SEM (cell line): Measurements from ENCODE around the genes PPBP, EPGN and SHROOM3.

DNA sequence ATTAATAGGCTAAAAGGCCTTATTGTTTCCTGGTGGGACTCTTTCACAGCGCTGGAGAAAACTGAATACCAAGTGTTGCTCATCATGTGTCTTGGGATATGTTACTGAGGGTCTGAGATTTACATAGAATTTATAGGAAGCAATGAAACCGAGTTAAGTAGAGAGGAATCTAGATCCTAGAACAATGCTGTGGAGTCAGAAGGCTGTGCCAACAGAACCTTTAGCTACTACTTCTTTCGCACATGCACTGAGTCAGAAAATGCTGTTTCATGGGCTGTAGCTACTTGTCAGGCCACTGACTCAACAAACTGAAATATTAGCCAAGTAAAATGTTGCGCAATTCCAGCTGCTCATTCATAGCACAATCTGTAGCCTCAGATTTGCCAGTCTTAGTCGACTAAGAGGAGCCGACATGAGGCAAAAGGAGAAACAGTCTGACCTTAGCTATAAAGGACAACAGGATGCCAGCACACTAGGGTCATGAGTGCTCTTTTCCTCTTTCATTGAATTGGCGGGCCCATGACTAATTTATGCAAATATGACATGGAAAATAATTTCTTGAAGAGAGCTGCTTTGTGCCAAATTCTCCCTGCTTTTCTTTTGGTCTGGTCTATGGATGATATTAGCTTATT lies 35.8 kb upstream of the CXCL8 start:
- PRO-cap, result no peak

GRCh38 chr4:73987922-73988566 lies at the start of gene PPBP:
Gene PPBP (minus strand): TSS chr4:73988190.
- PRO-cap, result no peak

GRCh38 chr4:74109894-74110578 lies 11.0 kb upstream of the CXCL2 start:
- PRO-cap, result no peak

GRCh38 chr4:74308097-74308930 lies at the start of gene EPGN:
Gene EPGN (plus strand): TSS chr4:74308470.
- PRO-cap, result no peak

DNA sequence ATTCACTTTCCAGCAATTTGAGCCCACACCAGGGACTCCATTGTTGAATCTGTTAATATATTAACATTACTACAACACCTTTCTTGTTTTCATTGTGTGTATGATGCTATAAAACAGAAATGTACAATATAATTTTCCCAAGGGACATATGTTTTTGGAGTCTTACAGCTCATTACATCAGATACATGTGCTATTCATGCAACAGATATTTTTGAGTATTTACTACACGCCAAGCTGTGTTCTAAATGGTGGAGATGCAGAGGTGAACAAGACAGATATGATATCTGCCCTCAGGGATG lies 87.3 kb downstream of the AREG start:
- PRO-cap, result no peak

- PRO-cap, result no peak
Observed at GRCh38 chr4:74624687-74625395, 169.5 kb downstream of the BTC start.

GRCh38 chr4:75126586-75127318 lies 193.8 kb downstream of the PARM1 start:
- PRO-cap, result no peak

DNA sequence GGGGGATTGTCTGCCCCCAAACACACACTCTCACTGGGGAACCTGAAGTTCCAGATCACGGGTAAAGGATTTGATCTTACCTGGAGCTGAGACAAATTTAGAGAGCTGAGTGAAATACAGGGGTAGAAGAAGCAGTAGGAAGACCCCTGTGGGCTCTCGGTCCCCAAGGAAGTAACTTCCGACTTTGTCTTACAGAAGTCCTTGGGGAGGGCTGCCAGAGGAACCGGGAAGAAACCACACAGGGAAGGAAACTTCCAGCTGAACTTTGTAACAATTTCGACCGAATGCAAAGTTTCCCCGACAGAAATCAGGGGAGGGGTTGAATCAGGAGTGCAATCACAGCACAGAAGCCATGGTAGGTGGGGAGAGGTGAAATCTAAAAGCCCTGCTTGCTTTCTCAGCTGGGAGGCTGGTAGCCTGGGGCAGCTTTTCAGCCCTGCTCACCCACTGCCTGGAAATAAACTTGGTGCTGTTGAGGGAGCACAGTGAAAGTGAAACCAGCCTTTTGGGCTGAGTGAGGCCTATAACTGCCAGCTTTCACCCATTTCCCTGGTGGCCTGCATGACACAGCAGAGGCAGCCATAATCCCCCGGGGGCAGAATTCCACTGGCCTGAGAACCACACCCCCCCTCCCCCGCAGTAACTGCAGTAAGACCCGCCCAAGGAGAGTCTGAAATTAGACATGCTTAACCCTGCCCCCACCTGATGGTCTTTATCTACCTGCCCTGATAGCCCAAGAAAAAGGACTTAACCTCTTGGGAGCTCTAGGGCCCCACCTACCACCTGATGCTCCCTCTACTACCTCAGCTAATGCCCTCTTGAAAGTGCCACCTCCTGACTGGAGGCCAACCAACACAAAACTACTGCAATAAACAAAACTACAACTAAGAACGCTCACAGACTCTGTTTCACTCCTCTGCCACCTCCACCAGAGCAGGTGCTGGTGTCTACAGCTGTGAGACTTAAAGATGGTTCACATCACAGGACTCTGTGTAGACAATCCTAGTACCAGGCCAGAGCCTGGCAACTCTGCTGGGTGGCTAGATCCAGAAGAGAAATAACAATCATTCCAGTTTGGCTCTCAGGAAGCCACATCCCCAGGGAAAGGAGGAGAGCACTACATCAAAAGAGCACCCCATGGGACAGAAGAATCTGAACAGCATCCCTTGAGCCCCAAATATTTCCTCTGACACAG lies 248.2 kb downstream of the PARM1 start:
- PRO-cap, result bidirectional peak, plus-strand start at position 639 of the sequence, minus-strand start at position 465 of the sequence

DNA sequence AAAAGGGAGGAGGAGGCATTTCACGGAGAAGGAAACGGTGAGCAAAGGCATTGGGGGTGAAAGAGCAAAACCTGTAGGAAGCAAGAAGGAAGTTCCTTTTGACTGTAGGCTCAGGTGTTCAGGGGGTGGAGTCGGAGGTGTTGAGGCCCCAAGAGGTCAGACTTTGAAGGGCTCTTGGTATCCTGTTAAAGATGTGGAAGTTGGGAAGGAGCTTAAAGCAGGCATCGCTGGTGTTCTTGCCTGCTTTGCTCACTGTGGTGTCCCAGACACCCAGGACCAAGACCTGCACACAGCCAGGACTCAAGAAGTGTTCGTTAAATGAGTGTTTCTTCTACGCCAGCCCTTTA lies 737 bp upstream of the SCARB2 start:
- PRO-cap, result no peak

DNA sequence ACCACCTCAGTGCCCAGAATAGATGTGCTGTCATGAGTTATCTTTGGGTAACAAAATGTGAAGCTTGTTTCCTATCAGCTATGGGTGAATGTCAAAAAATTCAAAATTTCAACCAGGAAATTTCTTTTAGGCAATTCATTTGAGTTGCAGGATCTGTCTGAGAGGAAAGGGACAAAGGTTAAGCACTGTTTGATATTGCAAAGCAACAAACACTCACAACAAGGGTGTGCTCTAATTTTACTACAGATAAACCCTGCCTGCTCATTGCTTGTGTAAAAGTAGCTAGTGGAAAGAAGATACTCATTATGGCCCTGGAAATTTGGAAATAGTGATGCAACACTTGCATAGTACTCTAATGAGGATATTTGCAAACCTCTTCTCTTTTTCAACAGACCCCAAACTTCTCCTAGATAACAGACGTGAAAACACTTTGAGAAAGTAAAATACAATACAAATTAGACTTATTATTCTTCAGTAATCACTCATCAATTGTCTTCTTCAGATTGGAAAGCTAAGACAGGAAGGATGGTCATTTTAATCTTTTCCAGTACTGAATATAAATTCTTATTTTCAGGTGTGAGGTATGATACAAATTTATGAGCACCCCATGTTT lies 27.1 kb downstream of the FAM47E start:
- PRO-cap, result no peak

DNA sequence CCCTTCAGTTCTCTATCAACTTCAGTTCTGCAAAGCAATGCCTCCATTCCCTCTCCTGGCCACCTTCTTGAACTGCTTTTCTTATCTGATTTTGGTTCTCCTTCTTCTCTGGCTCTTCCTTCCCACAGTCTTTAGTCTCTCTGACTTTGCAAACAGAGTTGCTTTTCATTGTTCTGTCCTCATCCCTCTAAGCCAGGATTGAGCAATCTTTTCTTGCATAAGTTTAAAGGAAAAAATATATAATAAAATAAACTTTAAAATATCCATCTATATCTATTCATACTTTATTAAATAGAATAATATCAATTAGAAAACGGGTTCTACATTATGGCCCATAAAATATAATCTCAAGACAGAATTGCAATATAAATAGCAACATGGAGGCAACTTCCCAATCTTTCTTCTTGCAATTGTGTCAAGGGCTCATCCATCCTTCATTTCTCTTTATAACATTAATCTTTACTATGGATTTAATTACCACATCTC lies 3.4 kb upstream of the STBD1 start:
- PRO-cap, result no peak

GRCh38 chr4:76307110-76307365 lies 505 bp downstream of the STBD1 start:
- PRO-cap, result no peak

GRCh38 chr4:76434682-76435440 lies at the start of gene SHROOM3:
Gene SHROOM3 (plus strand): TSS chr4:76435229.
- PRO-cap, result no peak

DNA sequence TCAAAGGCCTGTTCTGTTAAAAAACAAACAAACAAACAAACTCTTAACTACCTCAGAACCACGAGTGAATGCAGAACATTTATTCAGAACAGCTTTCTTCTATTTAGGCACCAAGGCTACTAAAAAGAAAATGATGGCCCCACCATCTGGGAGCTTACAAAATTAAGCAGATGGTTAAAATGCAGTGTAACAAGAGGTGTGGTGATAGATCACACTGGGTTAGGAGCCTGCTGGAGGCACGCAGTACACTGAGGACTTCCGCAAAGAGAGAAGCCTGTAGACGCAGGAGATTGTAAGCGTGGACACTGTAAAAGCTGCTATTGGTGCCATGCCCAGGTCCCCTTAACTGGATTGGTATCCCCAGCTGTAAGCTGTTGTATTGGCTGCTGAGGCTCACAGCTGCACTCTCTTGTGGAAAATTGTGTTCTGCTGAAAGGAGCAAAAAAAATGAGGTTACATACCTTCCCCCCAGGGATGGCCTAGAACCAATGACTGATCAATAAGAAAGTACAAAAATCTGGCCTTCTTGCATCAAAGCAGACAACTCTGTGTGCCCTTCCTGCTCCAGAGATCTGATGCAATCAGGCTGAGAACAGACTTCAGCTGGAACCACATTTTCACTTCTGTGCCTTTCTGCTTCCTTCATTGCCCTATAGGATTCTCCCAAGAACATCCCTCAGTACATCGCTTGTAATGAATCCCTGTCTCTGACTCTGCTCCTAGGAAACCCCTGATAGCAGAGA lies 60.0 kb downstream of the SHROOM3 start:
- PRO-cap, result no peak

- PRO-cap, result no peak
Observed at GRCh38 chr4:76579908-76580600, 145.0 kb downstream of the SHROOM3 start.

GRCh38 chr4:76689891-76690250 lies 208.1 kb downstream of the SOWAHB start:
- PRO-cap, result no peak

DNA sequence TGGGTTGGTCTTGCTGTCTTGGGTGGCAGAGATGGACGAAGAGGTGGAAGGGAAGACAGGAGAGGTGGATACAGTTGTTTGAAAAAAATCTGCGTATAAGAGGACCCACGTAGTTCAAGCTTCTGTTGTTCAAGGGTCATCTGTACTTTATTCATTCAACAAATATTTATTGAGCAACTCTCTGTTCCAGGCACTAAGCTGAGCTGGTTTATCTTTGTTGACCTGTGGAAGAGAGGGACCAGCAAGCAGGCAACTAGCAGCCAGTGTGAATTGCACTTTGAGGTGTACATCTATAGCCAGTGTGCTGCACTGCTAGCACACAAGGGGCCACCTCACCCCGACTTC lies 191.4 kb downstream of the SOWAHB start:
- PRO-cap, result no peak

DNA sequence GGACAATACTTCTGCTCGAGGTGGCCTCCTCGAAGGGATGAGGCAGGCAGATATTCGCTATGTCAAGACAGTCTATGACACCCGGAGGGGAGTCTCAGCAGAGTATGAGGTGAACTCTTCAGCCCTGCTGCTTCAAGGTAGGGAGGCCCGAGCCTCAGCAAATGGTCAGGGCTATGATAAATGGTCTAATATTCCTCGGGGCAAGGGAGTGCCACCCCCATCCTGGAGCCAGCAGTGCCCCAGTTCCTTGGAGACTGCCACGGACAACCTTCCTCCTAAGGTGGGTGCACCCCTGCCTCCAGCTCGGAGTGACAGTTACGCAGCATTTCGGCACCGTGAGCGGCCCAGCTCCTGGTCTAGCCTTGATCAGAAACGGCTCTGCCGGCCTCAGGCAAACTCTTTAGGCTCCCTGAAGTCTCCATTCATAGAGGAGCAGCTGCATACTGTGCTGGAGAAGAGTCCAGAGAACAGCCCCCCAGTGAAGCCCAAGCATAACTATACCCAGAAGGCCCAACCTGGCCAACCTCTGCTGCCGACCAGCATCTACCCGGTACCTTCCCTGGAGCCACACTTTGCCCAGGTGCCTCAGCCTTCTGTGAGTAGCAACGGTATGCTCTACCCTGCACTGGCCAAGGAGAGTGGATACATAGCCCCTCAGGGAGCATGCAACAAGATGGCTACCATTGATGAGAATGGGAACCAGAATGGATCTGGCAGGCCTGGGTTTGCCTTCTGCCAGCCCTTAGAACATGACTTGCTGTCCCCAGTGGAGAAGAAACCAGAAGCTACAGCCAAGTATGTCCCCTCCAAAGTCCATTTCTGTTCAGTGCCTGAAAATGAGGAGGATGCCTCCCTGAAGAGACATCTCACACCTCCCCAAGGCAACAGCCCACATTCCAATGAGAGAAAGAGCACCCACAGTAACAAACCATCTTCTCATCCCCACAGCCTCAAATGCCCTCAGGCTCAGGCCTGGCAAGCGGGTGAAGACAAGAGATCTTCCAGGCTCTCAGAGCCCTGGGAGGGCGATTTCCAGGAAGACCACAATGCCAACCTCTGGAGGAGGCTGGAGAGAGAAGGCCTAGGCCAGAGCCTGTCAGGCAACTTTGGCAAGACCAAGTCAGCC lies 158.6 kb downstream of the SOWAHB start:
- PRO-cap, result no peak

DNA sequence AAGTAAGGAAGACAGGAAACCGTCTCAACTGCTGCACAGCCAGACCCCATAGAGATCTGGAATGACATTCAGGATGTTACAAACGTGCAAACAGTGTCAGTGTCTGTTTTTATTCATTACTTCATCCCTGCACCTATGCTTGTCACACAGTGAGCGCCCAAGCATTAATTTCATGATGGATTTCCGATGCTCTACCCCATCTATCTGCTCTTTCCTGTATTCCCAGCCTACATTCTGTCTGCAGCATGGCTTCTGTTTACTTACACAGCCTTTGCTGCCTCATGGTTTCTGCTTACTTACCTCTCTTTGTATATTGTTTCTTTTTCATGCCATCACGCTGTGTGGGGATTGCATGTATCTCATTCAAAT lies 53.2 kb downstream of the SEPTIN11 start:
- PRO-cap, result no peak

DNA sequence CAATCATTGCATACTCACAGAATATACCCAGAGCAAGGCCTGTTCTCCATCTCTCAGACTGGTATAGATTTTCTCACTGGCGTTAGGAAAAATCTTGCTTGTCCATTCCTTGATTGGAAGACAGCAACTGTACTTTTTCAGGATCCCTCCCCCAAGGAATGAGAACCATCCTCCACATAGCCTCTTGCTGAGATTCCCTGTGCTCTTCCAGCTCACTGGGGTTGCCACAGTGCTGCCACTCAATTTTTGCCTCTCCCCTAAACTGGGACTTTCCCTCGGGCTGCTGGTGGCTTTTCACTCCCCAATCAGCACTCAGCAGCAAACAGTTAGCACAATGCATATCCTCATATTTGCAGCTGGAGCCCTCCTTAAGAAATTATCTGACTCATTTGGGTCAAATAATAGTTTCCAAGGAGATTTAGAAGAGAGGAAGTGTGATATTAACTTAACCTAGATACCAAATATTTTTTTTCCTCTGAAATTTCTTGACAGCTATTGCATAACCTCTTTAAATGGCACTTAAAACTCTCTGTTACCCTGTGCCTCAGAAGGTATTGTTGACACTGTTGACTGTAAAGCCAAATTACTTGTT lies 57.8 kb downstream of the SEPTIN11 start:
- PRO-cap, result no peak